Mesenchymal stem cell of adipose (primary cell): ENCODE data around the genes NMUR2, LARP1 and HAVCR1.

DNA sequence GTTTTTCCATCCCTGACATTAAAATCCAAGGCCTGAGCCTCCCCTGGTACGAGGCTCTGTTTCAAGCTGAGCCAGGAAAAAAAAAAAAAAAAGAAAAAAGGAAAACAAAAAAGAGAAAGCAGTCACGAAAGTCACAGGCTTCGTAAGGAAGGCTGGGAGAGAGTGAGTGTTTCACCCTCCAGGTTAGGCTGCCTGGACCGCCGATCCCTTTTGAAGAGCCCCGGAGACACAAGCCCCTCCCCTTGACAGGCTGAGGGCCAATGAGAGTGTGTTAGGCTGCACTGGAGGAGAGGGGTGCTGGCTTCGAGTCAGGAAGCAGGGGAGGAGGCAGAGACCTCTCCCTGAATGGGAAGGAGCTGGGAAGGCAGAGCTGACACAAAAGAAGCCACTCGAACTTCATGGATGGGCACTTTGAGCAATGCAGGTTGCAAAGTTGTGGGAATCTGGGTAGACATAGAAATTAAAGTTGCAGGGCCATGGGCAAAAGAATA, at the start of gene NMUR2:
Gene NMUR2 (minus strand): TSS at position 185 of the 491 bp plus-strand sequence.
- CAGE, long polyA plus RNA, result no peak

- CAGE, long polyA plus RNA, result no peak
Measured at GRCh38 chr5:153624111-153624406, 133.6 kb downstream of the GRIA1 start.

- CAGE, long polyA plus RNA, result no peak
Measured at GRCh38 chr5:153802182-153803069, 236.3 kb downstream of the FAM114A2 start.

- CAGE, long polyA plus RNA, result no peak
Measured at GRCh38 chr5:154042799-154043224, 4.0 kb downstream of the MFAP3 start.

GRCh38 chr5:154192928-154193596, 2.5 kb downstream of the GALNT10 start:
- CAGE, long polyA plus RNA, result no peak

DNA sequence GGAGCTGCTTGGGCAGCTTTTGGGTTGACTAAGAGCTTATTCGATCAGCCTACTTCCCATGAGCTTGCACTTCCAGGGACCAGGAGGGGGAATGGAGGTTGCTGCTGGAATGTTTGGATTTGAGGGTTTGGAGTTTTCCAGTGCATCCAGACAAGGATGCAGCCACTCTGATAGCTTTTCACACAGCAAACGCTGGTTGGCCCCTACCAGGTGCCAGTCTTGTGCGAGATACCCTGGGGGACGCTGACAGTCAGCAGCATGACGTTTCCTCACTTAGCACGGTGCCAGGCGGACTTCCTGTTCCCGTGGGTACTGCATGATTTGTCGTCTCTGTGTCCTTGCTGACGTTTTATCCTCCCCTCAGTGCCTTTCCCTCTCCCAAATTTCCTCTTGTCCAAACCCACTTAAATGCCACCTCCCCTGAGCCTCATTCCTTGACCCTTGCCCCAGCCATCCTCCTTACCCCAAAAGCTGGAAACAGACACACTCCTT, 60.7 kb upstream of the SAP30L start:
- CAGE, long polyA plus RNA, result no peak

- CAGE, long polyA plus RNA, result no peak
Measured at GRCh38 chr5:154446239-154447264, 755 bp downstream of the SAP30L start.

- CAGE, long polyA plus RNA, result no peak
Measured at GRCh38 chr5:154451288-154451821, 5.6 kb downstream of the SAP30L start.

- CAGE, long polyA plus RNA, result no peak
Measured at GRCh38 chr5:154459371-154459923, 13.7 kb downstream of the SAP30L start.

DNA sequence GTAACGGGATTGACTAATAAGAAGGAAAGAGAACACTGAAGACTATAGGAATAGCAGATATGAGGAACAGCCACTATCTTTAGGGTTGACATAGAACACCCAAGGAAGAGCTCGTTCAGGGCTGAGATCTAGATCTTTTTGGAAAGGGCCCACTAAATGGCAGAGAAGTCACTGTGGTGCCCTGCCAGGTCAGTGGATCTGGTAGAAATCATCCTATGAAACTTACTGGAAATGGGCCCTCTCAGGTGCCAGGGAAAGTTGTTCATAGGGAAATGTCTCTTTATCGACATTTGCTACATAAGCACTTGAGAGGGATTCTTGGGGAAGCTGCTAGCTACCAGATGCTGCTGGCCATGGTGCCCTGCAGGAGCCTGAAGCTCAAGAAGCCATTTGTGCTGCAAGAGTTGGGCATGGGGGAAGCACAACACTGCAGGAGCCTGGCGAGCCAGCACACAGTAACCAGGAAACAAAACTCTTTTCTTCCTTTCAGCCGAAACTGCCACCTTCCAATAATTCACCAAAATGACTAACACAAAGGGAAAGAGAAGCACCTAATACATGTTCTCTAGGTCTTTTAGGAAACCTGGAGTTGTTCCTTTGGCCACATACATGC, 26.4 kb upstream of the LARP1 start:
- CAGE, long polyA plus RNA, result no peak

DNA sequence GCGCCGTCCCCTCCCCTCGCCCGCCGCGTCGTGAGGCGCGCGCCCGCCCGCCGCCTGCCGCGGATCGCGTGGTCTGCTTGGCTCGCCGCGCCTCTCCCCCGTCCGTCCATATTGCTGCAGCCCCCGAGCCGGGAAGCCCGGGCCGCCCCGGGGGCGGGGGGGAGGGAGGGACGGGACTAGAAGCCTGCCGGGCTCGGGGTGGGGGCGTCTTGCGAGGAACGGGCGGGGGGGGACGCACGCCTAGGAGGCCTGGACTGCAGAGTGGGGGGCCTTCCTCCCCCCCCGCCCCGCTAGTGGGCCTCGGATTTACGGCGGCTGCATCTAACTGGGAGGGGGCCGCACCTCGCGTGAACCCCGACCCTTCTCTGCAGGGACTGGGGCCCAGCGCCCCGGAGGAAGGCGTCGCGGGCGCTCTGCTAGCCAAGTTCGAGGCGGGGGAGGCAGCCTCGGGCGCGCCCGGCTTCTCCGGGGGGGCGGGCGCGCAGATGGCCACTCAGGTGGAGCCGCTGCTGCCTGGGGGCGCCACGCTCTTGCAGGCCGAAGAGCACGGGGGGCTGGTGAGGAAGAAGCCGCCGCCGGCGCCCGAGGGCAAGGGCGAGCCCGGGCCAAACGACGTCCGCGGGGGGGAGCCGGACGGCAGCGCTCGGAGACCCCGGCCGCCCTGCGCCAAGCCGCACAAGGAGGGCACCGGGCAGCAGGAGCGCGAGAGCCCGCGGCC, at the start of gene LARP1:
Gene LARP1 (plus strand): TSS at position 105 of the 718 bp plus-strand sequence.
- CAGE, long polyA plus RNA, result no peak

- CAGE, long polyA plus RNA, result no peak
Measured at GRCh38 chr5:154767644-154768300, 12.6 kb downstream of the LARP1 start.

- CAGE, long polyA plus RNA, result no peak
Measured at GRCh38 chr5:154779865-154780513, 24.8 kb downstream of the LARP1 start.

- CAGE, long polyA plus RNA, result no peak
Measured at GRCh38 chr5:154857316-154857647, 1.1 kb upstream of the CNOT8 start.

DNA sequence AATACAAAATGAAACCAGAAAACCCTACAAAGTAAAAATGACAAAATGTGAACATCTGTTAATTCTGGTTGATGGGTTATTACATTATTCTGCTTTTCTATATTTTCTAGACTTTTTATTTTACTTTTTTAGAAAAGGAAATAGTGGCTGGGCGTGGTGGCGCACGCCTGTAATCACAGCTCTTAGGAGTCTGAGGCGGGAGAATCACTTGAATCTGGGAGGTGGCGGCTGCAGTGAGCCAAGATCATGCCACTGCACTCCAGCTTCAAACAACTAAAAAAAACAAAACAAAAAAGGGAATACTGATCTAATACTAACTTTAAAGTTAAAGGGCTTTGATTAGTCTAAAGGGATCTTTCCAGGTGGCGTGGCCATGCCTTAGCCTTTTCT, 37.2 kb downstream of the CNOT8 start:
- CAGE, long polyA plus RNA, result no peak

DNA sequence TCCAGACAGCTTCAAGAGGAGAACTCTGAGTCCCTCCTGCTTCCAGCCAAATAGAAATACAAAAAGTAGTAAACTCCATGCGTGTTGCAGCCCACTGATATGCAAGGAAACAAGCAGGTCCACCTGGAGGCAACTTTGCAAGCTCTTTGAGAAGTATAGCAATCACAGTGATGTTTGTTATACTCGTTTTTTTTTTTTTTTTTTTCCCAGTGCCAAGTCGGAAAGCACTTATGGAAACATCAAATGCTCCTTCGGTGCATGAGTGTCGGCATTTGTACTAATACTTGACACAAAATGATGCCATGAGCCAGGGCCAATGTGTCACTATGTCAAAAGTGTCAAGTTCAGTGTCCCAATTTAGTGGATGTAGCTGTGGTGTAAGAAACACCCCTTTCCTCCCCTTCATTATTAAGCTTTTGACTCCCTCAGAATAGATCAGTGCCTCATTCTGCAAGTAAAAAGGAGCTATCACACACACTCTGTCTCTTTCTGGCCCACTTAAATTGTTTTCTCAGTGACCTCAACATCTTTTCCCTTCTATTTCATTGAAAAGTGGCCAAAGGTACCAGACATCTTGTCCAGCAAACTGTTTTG, 594.0 kb upstream of the SGCD start:
- CAGE, long polyA plus RNA, result no peak

- CAGE, long polyA plus RNA, result no peak
Measured at GRCh38 chr5:156449334-156449644, 122.3 kb downstream of the SGCD start.

GRCh38 chr5:156475862-156476236, 148.9 kb downstream of the SGCD start:
- CAGE, long polyA plus RNA, result no peak

DNA sequence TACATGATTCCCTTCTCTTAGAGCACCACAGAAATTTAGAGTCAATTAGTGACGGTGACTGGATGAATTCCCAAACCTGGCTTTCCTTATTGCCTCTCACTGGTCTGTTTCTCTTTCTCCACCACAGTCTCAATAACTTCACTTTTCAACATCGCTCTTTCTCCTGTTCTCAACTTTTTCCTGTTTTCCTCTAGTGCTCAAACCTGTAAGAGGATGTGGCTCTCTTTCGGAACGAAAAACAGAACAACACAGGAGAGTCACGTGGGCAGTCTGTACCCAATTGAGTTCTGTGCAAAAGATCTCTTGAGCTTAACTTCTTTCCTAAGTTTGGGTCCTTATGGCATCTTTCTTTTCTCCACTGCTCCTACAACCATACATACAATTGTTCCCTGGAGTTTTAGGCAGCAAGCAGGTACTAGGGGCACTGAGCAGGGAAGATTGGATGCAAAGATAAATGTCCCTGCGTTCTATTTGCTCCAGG, 8.9 kb downstream of the HAVCR1 start:
- CAGE, long polyA plus RNA, result no peak

- CAGE, long polyA plus RNA, result no peak
Measured at GRCh38 chr5:157058951-157059377, at the start of gene HAVCR1. Gene HAVCR1, minus strand, starts transcription at chr5:157059116.